BJ (cell line): ENCODE data around the gene HOOK1.

DNA sequence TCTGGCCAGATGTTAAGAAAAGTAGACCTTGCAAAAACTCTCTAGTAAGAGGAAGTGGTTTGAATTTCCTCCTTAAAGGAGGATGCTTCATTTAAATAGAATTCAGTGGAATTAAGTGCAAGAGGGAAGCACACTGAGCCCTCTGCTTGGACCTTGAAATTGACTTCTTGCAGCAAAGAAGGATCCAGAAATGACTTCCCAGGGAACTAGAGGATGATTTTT is 195.4 kb upstream of the JUN start:
- CAGE, long polyA plus RNA = no peak

GRCh38 chr1:59013092-59014213 is 229.6 kb upstream of the JUN start:
- CAGE, long polyA plus RNA = no peak
- RRBS = no CpG with 5 or more reads among the region's 20 CpGs

GRCh38 chr1:59014249-59014495 is 230.3 kb upstream of the JUN start:
- CAGE, long polyA plus RNA = no peak
- RRBS = no CpG with 5 or more reads among the region's 1 CpG

DNA sequence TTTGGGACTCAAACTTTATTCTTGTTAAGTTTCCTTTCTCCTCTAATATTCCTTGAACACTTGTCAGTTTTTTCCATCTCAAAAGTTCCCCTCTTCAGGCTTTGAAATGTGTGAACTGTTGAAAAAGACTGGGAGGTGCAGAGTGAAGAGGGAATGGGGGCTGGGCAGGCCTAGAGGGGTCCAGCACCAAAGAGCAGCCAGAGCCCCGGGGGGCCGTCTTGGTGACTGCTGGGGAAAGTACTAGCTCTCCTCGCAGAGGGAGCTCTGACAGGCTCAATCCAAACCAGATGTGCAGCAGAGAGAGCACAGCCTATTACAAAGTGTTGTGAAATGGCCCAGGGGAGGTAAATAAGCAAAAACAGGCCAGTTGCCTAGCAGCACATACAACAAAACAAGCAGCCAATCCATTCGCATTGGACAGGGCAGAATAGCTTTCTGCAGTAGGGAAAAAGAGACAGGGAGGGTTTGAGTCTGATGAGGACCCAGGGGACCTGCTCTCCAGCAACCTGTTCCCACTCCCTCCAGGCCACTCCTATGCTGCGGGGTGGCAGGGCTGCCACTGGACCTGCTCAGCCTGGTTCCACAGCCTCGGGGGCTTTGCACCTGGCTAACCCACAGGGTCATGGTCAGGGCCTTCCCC is 239.7 kb upstream of the FGGY start:
- CAGE, long polyA plus RNA = no peak
- RRBS = no CpG with 5 or more reads among the region's 6 CpGs

DNA sequence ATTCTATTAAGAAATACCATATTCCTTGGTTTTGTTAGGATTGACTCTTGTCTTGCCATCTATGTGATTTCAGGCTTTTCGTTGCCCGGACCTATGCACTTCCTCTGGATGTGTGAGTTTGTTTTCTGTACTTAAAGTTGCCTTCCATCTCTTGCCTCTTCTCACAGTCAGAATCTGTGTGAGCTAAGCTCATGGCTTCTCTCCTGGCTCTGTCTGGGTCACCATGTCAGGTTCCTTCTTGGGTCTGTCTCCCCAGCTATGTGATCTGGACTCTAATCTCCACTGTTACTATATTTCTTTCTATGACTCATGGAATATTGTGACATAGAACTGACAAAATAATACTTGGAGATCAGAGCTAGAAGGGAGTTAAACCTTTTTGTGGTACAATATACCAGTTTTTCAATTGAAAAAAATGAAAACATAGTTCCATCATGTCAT is 172.8 kb upstream of the FGGY start:
- CAGE, long polyA plus RNA = no peak
- RRBS = no CpG with 5 or more reads among the region's 2 CpGs

GRCh38 chr1:59139394-59139862 is 157.5 kb upstream of the FGGY start:
- CAGE, long polyA plus RNA = no peak
- RRBS = no CpG with 5 or more reads among the region's 2 CpGs

DNA sequence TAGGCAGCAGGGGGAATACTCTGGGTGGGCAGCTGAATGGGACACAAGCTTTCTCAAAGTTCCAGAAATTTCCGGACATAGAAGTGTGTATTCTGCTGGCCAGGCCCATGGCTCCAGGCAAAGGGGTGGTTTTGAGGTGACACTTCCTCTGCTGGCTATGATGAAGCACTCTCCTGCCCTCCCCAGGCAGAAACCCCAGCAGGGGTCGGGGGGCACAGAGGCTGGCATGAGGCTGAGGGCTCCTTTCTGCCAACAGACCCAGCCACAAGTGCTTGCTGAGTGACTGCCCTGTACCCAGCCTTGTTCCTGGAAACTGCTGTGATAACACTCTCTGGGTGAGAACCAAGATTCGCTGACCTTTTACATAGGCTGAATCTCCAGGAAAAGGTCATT is 155.7 kb upstream of the FGGY start:
- CAGE, long polyA plus RNA = no peak
- RRBS = no CpG with 5 or more reads among the region's 3 CpGs

GRCh38 chr1:59142937-59143613 is 153.8 kb upstream of the FGGY start:
- CAGE, long polyA plus RNA = no peak
- RRBS = no CpG with 5 or more reads among the region's 6 CpGs

GRCh38 chr1:59146534-59147582 is 150.0 kb upstream of the FGGY start:
- CAGE, long polyA plus RNA = no peak
- RRBS = 28% methylated on average over 5 of the region's 58 CpGs

- CAGE, long polyA plus RNA = no peak
- RRBS = no CpG with 5 or more reads among the region's 9 CpGs
Observed at GRCh38 chr1:59295508-59296186, 1.2 kb upstream of the FGGY start.

- CAGE, long polyA plus RNA = no peak
- RRBS = no CpG with 5 or more reads among the region's 6 CpGs
Observed at GRCh38 chr1:59367527-59368255, 70.8 kb downstream of the FGGY start.

DNA sequence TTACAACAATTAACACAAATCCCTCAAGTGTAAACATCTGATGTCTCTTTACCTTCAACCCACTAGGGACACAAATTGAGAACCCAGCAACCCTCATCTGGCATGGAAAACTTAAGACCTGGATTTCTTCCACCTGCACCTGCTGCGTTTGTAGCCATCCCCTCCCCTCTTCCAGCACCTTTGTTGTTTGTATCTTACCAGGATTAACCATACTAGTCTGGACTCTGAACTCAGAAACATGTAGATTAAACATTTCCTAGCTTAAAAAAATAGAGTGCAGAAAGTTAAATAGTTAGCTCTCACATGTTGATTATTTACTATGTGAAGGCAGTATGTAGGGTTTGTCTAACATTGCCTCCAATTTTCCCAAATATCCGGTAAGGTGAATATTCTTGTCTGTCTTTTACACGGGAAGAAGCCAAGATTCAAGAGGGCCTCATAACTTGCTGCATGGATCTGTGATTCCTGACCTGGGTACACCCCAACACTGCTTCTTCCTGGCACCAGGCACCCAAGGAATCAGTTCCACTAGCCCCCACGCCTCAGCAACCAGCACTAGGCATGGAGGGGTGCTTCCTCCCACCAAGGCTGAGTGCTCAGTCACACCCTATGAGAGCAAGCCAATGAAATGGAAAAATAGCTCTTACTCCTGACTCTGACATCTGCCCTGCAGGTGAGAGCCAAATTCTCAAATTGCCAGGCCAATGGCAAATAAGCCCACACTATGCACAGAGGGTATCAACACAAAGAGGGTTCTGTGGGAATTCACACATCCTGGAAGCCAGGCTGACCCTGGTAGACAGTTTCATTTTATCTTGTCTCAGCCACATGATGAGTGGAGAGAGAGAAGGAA is 220.5 kb upstream of the HOOK1 start:
- CAGE, long polyA plus RNA = no peak
- RRBS = no CpG with 5 or more reads among the region's 4 CpGs

- CAGE, long polyA plus RNA = no peak
- RRBS = 2% methylated on average over 3 of the region's 7 CpGs
Observed at GRCh38 chr1:59731221-59731715, 83.5 kb upstream of the HOOK1 start.

- CAGE, long polyA plus RNA = no peak
- RRBS = 5% methylated on average over 44 of the region's 86 CpGs
Observed at GRCh38 chr1:59814720-59815766, at the start of gene HOOK1. TSS of gene HOOK1 (plus strand) at chr1:59814949.

GRCh38 chr1:59848892-59849244 is 34.1 kb downstream of the HOOK1 start:
- CAGE, long polyA plus RNA = no peak
- RRBS = no CpG with 5 or more reads among the region's 3 CpGs

DNA sequence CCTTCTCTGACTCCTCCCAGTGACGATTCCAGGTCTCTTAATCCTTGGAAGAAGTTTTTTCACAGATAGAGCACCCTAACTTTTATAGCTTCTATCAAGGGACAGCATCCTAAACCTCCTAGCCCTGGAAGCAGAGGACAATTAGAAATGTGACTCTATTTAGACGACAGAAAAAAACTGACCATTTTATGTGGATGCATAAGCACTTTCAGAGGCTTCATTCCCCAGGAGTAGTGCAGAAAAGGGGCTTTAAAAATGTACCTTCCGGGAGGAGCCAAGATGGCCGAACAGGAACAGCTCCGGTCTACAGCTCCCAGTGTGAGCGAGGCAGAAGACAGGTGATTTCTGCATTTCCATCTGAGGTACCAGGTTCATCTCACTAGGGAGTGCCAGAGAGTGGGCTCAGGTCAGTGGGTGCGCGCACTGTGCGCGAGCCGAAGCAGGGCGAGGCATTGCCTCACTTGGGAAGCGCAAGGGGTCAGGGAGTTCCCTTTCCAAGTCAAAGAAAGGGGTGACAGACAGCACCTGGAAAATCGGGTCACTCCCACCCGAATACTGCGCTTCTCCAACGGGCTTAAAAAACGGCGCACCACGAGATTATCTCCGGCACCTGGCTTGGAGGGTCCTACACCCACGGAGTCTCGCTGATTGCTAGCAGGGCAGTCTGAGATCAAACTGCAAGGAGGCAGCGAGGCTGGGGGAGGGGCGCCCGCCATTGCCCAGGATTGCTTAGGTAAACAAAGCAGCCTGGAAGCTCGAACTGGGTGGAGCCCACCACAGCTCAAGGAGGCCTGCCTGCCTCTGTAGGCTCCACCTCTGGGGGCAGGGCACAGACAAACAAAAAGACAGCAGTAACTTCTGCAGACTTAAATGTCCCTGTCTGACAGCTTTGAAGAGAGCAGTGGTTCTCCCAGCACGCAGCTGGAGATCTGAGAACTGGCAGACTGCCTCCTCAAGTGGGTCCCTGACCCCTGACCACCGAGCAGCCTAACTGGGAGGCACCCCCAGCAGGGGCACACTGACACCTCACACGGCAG is 416.6 kb upstream of the C1orf87 start:
- CAGE, long polyA plus RNA = no peak
- RRBS = no CpG with 5 or more reads among the region's 30 CpGs

DNA sequence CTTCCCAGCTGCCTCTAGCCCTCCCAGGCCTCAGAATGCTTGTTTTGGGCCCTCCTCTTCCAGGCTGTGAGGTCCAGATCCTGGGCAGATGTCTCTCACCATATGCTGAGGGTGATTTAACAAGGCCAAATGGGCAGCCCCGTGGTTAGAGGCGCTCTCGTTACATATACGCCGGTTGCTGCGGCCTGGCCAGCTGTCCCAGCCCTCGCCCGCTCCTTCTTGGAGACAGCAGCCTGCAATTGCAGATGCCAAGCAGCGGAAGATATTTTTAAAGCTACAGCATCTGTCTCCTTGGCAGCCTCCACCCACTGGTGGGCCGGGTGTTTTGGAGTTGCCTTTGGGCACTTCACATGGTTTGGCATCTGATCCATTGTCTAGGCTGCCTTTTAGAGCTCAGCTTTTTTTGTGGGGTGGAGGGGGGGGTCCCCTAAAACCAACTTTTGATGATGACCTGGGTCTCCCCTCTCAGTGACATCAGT is 178.7 kb upstream of the NFIA start:
- CAGE, long polyA plus RNA = no peak
- RRBS = no CpG with 5 or more reads among the region's 10 CpGs

DNA sequence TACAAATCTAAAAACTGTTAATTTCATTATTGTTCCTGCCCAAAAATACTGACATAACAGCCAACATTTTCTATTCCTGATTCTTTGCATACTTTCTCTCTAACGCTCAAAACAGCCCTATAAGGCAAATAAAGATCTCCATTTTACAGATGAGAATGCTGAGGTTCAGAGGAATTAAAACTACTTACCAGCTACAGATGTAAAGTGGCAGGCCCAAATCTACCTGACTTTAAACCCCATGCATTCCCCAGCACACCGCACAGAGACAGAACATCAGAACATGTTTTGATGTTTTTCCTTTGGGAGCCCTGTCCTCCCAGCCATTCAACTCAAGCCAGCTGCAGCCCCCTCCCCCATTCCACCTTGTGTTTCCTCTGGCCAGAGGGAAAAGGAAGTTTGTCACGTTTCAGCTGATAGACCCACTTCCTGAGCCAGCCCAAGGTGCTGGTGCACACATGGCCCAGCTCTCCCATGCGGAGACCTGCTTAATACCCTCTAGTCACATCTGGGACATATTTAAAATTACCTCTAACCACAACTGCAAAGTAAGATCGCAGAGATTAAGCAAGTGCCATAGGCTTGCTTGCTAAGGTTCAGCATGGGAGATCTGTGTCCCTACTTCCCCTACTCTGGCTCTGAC is 133.1 kb upstream of the NFIA start:
- CAGE, long polyA plus RNA = no peak
- RRBS = no CpG with 5 or more reads among the region's 5 CpGs

- CAGE, long polyA plus RNA = no peak
- RRBS = no CpG with 5 or more reads among the region's 3 CpGs
Observed at GRCh38 chr1:60990212-60990525, 92.2 kb upstream of the NFIA start.

GRCh38 chr1:61121046-61121304 is 38.6 kb downstream of the NFIA start:
- CAGE, long polyA plus RNA = no peak
- RRBS = no CpG with 5 or more reads among the region's 1 CpG